M059J (cell line): Measurements from ENCODE around the genes NFKBIE and PLA2G7.

DNA sequence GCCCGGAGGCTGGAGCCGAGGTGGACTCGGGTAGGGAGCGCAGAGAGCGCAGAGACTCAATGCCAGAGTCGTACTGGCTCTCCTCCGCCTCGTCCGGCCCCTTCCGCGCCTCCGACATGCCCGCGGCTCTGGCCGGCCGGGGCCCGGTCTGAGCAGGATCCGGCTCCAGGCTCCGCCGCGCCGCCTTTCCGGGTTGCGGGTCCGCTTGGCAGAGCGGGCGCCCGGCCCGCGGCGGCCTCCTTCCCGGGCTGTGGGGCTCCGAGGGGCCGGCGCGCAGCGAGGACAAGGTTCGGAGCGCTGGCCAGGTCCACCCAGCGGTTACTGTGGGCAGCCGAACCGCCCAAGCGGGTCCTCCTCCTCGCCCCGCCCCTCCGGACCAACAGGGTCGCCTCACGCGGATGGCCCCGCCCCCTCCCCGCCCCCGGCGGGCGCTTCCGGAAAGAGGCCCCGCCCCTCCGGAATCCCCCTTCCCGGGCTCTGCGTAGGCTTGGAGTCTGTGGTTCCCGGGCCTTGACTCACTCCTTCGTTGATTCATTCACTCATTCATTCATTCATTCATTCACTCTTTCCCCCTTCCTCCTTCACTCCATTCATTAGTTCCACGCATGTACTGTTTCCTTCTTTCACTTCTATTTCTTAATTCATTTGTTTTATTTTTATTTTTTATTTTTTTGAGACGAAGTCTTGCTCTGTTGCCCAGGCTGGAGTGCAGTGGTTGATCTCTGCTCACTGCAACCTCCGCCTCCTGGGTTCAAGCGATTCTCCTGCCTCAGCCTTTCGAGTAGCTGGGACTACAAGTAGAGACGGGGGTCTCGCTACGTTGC is at the start of gene NFKBIE:
TSS of gene NFKBIE (minus strand) at position 323 of the 824 bp plus-strand sequence.
- RAMPAGE, long total RNA = no peak

DNA sequence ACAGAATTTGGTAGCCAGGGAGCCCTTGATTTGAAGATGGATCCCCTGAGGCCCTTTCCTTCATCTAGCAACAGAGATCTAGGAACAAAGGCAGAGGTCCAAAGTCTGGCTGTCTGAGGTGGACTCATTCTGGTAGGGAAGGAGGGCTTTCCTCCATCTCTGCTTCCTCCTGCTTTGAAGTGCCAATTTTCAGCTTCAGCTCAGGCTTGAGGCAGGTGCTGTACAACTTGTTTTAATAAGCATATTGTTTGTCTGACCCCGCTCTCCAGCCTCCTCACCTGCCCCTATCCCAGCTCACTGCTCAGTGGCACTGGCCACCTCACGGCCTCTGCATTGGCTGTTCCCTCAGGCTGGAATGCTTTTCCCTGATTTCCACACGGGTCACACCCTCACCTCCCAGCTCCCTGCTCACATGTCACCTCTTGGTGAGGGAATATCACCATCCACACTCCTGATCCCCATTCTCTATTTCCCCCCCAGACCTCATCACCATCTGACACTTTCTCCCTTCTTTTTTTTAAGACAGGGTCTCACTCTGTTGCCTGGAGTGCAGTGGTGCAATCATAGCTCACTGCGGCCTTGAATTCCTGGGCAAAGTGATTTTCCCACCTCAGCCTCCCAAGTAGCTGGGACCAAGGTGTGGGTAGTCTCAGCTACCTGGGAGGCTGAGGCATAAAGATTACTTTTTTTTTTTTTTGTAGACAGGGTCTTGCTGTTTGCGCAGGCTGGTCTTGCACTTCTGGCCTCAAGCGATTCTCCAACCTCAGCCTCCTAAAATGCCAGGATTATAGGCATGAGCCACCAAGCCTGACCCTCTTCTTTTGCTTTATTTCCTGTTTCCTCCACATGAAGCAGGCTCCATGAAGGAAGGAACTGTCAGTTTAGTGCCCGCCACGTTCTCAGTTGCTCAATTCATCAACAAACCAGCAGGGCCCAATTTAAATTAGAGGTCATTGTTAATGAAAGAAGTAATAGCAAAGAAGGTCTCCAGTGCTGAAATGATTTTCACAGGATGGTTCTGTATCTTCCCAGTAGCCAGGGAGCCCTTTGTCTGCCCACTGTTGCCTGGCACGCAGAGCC is 1.6 kb upstream of the TCTE1 start:
- RAMPAGE, long total RNA = no peak

DNA sequence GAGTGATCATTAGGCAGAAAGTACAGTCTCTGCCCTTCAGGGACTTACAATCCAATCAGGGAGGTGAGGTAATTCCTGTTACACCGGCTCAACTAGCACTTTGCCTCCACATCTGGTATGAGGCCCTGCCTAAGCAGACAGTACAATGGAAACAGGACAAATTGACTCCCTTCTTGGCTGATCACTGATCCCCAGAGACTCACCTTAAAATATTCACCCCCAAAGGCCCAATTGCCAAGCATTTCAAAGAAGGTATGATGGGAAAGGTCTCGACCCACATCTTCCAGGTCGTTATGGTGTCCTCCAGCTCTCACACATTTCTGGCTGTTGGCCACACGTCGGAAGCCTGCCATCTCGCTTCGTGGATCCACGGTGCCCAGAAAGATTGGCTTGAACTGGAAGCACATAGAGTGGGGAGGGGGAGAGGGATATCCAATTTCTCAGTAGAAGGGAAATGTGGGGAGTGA is 1.2 kb downstream of the AARS2 start:
- RAMPAGE, long total RNA = no peak

- RAMPAGE, long total RNA = no peak
Observed at GRCh38 chr6:44392557-44392863, 5.0 kb downstream of the CDC5L start.

GRCh38 chr6:44398065-44398443 is 10.5 kb downstream of the CDC5L start:
- RAMPAGE, long total RNA = no peak

GRCh38 chr6:44667124-44667405 is 279.6 kb downstream of the CDC5L start:
- RAMPAGE, long total RNA = no peak

DNA sequence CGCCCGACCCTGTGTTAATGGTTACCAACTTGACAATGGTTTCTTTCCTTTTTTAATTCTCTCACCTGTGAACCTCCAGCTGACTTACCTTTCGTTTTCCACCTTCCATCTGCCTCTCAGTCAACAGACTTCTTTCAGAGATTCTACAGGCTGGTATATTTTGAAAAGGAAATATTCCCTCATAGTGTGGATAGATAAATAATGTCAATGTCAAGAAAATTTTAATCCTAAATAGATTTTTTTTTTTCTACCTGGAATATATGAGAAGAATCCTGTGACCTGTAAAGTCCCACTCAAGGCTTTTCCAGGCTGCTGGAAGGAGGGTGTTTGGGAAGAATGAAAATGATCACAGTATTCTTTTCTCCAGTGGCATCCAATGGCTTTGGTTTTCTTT is 317.5 kb downstream of the CDC5L start:
- RAMPAGE, long total RNA = no peak

DNA sequence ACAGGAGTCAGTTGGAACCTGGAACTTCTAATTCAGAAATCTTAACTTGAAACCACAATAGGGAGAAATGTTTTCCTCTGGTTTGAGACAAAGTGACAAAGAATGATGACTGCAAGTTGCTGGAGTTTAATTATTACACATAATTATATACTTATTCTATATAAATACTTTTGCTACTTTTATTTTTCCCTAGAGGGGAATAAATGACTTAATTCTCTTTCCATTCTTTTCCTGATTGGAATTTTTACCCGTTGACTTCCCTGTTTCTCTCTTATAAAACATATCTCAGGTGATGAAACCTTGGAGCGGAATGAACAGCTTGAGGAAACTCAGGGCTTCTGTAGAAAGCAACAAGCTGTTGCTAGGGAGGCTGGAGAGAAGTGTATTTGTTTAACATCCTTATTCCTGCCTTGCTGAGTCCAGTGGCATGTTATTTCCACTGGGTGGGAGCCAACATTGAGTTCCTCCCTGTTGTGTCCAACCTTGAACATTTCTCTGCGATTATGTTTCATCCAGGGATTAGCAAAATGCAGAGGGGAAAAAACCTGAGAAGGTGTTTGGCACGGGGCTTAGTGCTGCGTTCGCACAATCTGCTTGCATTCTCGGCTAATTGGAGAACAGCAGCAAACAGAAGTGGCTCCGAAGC is 412.5 kb downstream of the CDC5L start:
- RAMPAGE, long total RNA = no peak

GRCh38 chr6:45445693-45446371 is 68.1 kb upstream of the SUPT3H start:
- RAMPAGE, long total RNA = no peak

DNA sequence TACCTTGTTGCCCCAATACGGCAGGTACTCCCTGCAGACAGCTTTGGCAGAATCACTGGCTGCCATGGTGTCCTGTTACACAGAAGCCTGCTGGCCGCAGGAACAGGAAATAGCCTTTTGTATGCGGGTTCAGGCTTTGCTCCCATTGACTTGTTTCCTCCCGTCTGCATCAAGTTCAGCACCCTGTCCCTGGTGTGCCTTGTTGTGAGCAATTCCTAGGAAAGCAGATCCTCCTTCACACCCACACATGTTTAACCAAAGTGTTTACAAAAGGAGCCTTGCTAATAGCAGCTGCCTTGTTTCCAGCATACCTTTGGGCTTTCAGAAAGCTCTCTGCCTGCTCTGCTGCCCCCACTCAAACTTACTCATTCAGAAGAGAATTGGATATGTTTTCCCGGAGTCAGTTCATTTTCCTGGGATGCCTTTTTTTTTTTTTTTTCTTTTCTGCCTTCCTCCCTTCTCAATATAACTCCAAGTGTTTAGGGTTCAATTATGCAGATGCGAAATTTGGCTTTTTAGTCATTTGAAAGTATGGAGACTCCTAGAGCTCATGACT is 127.3 kb upstream of the SUPT3H start:
- RAMPAGE, long total RNA = no peak

GRCh38 chr6:45548271-45549126 is 170.8 kb upstream of the SUPT3H start:
- RAMPAGE, long total RNA = no peak

GRCh38 chr6:45613772-45614083 is 236.0 kb upstream of the SUPT3H start:
- RAMPAGE, long total RNA = no peak

- RAMPAGE, long total RNA = no peak
Observed at GRCh38 chr6:45710182-45710914, 305.3 kb downstream of the CLIC5 start.

DNA sequence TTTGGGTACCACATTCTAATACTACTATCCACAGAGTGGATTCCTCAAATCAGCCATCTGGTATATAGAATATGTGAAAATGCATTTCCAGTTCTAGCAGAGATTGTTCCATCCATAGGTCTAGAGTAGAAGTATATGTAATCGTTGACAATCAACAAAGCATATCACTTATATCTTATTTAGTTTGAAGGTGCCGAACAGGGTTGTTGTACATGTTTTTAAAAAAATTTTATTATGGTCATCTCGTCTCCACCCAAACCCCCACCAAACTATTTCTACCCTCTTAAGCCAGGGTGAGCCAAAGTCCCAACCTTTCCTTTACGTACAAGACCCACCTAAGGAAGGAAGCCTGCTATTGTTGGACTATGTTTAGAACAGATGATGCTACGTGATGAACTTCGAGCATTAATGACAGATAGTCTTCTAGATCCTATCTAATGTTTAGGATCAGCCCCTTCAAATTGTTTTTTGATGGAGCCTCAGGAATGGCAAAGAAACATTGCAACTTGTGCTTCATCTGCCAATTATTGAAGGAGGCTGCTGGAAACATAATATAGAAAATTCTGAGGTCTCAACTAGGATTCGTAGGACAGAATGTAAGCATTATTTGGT is 44.4 kb downstream of the CLIC5 start:
- RAMPAGE, long total RNA = no peak

DNA sequence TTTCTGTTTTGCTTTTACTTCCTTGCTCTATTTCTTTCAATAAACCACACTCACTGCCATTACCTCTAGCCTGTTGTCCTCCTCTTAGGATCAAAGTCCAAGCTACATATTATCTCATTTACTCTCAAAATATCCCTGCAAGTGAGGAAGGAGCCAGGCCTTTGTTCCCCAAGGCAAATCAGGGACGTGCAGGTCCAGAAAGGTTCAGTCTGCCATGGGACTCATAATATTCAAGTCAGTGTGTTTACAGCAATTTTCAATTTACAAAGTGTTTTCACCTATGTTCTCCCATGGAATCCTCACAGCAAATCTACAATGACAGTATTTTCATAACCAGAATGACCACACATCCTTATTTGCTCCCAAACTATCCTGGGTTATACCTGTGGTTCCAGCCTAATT is 3.9 kb downstream of the CLIC5 start:
- RAMPAGE, long total RNA = no peak

- RAMPAGE, long total RNA = no peak
Observed at GRCh38 chr6:46334631-46334951, 156.7 kb downstream of the RCAN2 start.

DNA sequence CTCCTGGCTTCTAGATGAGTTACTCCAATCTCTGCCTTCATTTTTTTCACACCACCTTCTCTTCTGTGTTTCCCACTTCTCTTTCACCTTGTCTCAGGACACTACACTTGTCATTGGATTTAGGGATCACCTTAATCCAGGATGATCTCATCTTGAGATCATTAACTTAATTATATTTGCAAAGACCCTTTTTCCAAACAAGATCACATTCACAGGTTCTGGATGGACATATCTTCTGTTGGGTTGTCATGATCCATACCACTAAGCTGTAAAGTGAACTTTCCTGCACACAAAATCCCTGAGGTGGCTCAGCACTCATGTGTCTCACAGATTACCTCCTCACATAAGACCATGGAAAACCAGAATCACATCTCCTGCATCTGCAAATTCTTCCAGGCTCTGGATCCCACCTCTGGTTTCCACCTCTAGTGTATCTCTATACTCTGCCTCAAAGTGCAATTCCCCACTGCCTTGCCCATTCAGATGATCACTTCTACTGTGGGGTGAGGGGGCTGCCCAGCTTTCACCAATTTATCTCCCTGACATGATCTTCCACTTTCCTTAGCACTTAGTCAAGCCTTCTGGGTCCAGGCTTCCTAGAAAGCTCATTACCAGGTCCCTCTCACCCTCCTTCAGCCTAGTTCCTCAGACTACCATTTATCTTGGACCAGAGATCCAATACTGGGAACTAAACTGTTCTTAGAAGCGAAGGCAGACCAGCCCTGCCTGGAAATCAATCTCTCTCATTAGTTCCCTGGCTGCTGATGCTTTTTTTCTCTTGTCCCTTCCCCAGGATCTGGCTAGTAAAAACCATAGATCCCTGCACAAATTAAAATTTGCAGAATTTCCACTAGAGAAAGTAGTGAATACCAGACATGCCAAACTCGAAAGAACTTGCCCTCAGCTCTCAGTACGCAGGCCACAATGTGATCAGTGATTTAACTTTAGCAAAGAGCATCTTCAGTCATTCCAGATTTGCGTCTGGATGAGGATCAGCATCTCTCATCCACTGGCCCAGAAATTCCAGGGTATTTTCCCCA is 91.3 kb downstream of the RCAN2 start:
- RAMPAGE, long total RNA = no peak

- RAMPAGE, long total RNA = no peak
Observed at GRCh38 chr6:46510516-46511006, 19.3 kb upstream of the RCAN2 start.

DNA sequence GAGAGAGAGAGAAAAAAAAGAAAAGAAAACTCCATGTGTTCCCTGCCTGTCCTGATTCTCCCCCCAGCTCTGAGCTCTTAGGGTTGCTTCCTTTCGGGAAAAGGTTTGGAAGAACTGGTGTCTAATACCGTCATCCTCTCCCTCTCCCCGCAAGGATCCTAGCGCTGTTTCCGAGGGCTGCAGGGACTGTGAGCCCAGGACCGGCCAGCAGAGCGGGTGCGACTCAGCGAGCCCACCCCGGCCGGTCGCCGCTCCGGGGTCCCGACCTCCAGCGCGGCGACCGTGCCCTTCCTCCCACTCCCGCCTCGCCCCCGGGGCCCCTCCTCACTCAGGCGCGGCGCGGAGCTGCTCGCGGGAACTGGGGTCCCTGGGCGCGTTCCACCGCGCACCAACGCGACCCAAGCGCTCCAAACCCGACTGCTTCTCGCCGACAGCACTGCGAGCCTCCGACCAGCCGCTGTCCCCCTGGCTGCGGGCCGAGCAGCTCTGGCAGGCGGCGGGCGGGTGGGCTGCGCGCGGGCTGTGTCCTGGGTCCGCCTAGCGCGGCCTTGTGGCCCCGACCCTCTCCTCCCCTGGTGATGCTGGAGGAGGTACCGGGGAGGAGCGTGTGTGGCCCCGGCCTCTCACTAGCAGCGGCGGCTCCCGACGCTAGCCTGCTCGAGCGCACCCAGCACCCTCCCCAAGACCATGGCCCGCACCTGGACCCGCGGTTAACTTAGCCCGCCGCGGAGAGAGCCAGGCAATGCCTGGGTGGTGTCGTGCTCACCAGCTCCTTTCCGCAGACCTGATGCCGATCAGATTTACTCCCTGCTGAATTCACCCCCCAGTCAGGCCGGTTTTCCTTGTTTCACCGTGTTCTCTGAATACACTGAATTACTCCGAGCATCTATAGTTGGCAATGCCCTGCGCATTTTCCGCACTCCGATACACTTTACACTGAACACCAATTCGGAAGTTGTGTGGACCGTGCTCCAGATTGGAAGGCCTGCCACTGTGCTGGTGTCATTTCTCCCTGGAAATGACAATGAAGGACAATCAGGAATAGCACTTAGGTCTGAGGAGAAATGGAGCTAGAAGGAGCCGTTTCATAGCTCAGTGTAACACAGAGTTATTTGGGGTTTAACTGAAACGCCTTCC is at the start of gene PLA2G7:
TSS of gene PLA2G7 (minus strand) at position 524 of the 1,137 bp plus-strand sequence.
- RAMPAGE, long total RNA = no peak

GRCh38 chr6:47034770-47035389 is 7.3 kb downstream of the ADGRF1 start:
- RAMPAGE, long total RNA = no peak